Breast epithelium (tissue), 2 donors: ENCODE measurements around a stretch of chr2.

GRCh38 chr2:233760670-233761242 lies 686 bp downstream of the UGT1A1 start:
- PRO-cap: no peak
- RAMPAGE, long total RNA, 2 experiments: no peak in any of the 2 experiments

DNA sequence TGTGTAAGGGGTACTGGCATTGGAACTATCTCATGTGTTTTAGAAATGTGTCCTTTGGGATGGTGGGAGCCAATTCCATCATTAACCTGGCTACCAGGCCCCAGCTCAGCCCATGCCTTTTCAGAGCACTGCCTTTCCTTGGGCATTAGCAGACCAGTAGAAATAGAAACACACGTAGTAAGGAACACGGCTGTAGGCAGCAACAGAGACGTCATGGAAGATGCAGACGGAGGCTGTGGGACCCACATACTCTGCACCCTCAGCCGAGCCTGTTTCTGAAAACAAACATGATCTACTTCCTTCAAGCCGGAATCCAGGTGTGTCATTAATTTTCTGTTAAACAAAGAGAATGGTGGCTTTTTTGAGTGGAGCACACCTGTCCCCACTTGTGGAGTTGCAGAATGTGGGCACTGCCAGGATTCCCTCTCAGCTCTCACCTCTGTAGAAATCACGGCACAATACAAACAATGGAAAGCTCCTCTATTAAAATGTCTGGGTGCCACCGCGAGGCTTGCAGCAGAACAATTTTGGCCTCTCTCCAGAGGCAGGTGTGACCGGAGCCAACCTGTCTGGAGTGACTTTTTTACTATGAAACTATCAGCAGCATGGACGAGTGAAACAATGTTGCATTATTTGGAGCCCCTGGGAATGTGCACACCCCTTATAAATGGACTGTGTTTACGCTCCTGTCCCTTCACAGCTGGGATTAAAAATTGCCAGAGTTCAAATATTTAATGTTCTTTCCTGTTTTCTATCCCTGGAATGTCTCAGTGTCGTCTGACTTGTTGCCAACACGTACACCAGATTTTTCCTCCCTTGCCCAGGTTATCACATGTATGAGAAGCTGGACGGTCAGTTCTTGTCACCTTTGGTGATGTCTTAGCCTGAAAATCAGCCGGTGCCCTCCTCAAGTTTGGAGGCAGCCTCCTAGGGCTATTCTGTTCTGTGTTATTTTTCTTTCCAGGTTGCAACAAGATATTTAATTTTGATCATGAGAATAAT lies 31.7 kb downstream of the SPP2 start:
- PRO-cap: no peak
- RAMPAGE, long total RNA, 2 experiments: no peak in any of the 2 experiments

GRCh38 chr2:234252674-234253156 lies 202.2 kb downstream of the SPP2 start:
- PRO-cap: no peak
- RAMPAGE, long total RNA, 2 experiments: no peak in any of the 2 experiments

DNA sequence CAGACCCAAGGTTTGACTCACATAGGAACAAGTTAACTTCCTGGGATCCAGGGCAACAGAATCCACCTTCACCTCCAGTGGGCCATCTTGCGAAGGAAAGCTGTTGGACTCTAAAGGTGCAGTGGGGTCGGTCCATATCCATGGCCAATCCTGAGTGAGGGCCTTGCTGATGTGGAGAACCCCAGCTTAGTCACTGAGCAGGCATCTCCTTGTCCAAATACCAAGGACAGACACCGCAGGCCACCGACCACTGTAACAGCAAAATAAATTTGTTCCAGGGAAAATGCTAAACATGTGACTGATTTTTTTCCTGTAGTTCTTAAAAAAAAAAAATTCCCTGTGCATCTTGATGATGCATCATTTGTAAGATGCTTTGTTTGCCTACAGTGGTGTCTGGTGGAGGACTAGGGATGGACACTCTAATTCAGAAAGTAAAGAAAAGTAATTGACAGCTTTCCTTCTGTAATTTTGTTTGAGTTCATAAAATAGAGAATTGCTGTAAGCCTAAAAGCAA lies 188.8 kb downstream of the ARL4C start:
- PRO-cap: no peak
- RAMPAGE, long total RNA, 2 experiments: no peak in any of the 2 experiments

DNA sequence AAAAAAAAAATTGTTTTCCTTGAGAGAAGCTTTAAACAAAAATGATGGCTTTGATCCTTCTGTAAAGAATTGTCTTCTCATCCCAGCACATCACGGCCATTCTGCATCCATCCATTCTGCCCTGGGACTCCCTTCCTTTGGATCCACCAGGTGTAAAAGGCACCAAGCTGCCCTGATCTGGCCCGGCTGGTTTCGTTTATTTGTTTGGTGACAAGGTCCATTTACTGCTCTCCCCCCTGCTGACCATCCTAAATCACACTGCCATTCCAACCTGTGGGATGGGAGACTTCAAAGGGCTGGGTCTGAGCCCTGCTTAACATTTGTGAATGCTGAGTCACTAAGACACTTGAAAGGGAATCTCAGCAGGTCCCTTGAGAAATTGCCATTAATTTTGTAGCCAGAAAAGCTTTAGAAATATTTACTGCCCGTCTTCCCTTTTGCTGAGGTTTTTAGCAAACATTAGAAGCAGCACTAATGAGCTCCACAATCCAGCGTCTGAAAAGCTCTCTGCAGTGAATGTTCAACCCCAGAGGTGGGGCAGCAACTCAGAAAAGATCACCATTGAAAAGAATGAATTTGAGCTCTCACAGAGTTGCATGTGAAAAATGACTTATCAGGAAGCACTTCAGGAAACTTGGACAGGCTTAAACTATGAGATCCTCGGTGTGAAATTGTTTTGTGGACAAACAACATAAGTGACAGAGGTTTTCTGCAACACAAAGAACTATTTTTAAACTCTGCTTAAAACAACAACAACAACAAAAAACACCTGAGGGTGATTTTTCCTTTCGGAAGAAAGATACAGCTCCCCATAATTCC lies 133.8 kb downstream of the ARL4C start:
- PRO-cap: no peak
- RAMPAGE, long total RNA, 2 experiments: no peak in any of the 2 experiments

GRCh38 chr2:234449150-234449648 lies 47.7 kb downstream of the ARL4C start:
- PRO-cap: no peak
- RAMPAGE, long total RNA, 2 experiments: no peak in any of the 2 experiments

DNA sequence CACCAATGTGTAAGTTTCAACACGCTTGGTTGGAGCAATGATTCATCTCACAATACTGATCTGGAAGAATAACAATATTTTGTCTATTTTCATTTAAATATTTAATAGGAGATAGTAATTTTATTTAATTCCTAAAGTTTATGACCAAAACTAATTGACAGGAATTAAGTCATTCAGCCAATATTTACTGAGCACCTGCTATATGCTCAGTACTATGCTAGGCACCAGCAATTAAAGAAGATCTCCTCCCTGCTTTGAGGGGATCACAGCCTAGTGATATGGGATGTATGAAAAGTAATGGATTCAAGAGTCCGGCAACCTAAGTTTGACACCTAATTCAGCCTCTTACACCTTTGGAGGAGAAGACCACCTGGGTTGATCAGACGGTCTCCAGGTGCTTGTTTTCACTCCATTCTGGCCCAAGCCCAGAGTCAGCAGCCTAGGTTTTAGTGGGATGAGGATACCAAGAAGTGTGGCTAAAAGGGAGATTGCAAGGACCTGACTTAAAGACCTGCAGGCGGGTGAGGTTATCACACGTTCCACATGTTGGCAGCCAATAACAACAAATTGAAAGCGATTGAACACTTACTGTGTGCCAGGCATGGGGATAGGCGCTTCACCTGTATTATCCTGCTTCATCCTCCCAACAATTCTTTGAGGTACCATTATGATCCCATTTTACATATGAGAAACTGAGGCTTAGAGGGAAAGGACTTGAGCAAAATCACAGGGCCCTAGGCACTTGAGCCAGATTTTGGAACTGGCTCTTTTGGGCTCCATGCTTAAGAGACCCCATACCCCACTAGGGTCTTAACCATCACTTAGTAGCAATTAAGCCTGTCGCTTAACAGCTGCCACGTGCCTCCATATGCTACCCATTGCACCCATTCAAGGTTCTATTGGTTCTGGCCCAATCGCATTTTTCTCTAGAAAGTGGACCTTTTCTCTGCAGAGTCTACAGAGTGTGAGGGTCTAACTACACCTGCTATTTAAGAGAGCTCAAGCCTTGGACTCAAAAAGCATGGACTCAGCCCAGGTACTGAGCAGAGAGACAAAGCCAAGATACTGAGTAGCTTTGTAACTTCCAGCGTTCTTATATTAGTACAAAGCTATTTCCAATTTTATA lies 5.0 kb downstream of the ARL4C start:
- PRO-cap: no peak
- RAMPAGE, long total RNA, 2 experiments: no peak in any of the 2 experiments

DNA sequence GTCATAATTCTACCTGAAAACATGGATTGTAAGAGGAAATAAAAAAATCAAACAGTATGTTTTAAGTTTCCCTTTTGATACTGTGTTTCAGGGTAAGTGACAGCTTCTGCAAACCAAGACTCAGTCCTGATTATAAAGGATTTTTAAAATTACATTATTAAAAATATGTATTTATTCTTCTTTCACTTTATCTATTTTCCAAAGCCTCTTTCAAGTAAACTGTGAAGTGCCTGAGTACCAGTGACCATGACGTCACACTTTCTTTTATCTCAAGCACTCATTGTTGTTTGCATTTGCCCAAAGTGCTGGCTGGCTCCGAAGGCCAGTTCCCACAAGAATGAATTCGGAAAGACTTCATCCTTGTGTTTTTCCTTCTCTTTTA lies 2.7 kb downstream of the ARL4C start:
- PRO-cap: no peak
- RAMPAGE, long total RNA, 2 experiments: no peak in any of the 2 experiments

GRCh38 chr2:234630753-234631131 lies 133.9 kb upstream of the ARL4C start:
- PRO-cap: unidirectional peak, plus-strand start at chr2:234630930
- RAMPAGE, long total RNA, 2 experiments: no peak in any of the 2 experiments

- PRO-cap: no peak
- RAMPAGE, long total RNA, 2 experiments: no peak in any of the 2 experiments
Measured at GRCh38 chr2:234633518-234634003, 136.7 kb upstream of the ARL4C start.

- PRO-cap: no peak
- RAMPAGE, long total RNA, 2 experiments: no peak in any of the 2 experiments
Measured at GRCh38 chr2:234690754-234691416, 194.0 kb upstream of the ARL4C start.

DNA sequence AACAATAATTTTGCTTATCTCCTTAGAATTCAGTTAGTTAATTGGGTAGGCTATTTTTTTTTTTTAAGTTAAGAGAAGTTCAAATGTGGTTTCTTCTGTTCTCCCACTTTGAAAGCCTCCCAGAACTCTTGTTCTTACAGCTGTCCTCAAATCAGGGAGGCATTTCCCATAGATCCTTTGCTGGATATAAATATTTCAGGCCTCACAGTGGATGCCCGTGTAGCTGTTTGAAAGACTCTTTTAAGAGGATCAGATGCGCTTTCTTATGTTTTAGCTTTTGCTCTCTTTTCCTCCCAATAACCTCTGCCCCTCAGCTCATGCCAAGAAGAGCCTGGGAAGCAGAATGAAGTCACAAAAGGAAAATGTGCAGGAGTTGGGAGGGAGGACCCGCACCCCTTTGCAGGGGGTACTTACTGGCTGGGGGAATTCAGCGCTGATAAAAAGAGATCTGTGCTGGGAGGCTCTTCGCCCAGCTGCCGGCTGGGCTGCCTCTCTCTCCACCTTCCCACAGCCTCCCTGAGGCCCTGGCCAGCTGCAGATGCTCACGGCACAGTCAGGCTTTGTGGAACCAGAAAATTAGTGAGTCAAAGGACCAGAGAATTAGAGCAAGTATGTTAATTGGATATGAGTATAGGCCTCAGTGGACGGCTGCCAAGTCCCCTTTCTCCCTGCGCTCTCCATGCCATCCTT lies 181.9 kb upstream of the SH3BP4 start:
- PRO-cap: no peak
- RAMPAGE, long total RNA, 2 experiments: no peak in any of the 2 experiments

GRCh38 chr2:234888326-234888994 lies 63.4 kb upstream of the SH3BP4 start:
- PRO-cap: no peak
- RAMPAGE, long total RNA, 2 experiments: no peak in any of the 2 experiments

DNA sequence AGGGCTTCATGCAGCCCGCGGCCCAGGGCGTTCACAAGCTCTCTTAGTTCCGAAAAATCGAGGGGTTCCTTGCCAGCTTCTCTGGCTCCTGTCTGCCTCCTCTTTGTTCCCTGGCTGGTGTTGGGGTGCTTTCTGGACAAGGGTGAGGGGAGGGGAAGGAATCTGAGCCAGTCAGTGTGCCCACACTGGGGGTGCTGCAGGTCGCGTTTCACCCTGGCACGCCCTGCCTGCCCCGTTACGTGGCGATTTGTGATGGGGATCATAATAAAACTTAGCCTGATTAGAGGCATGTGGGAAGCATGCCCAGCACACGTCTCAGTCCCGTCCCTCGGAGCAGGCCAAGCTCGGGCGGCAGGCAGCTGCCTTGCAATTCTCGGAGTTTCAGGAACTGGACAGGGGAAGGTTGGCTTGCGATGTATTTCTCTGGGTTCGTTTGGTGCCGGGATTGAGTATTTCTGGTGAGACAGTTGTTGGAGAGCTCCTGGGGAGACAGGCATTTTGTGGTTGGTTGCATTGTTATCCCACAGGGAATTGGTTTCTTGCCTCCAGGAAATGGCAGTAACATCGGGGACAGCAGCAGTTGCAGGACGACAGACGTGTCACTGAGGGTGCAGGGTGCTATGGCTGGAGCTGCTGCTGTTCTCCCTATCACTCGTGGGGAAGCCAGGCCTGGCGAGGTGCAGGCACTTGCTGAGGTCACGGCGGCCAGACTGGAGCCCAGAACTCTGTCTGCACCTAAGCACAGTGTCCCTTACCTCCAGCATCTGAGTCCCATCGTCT lies 23.0 kb downstream of the SH3BP4 start:
- PRO-cap: no peak
- RAMPAGE, long total RNA, 2 experiments: no peak in any of the 2 experiments

DNA sequence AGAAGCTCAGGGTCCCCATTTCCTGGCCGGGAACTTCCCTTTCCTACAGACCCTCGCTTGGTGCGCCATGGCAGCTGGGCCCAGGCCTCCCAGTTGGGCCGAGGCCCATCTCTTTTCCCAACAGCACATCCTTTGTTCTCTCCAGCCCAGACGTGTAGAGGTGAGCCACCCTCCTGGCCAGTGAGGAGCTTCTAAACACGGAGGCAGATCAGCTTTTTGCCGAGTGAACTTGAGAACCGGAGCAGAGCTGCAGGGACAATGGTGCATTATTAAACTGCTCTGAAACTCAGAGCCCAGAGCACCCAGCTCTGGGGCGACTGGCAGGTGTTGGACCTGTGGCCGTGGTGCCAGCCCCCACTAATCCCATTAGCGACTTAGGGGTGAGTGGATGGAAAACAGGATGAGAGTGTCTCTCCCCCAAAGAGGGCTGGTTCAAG lies 25.4 kb downstream of the SH3BP4 start:
- PRO-cap: no peak
- RAMPAGE, long total RNA, 2 experiments: no peak in any of the 2 experiments

DNA sequence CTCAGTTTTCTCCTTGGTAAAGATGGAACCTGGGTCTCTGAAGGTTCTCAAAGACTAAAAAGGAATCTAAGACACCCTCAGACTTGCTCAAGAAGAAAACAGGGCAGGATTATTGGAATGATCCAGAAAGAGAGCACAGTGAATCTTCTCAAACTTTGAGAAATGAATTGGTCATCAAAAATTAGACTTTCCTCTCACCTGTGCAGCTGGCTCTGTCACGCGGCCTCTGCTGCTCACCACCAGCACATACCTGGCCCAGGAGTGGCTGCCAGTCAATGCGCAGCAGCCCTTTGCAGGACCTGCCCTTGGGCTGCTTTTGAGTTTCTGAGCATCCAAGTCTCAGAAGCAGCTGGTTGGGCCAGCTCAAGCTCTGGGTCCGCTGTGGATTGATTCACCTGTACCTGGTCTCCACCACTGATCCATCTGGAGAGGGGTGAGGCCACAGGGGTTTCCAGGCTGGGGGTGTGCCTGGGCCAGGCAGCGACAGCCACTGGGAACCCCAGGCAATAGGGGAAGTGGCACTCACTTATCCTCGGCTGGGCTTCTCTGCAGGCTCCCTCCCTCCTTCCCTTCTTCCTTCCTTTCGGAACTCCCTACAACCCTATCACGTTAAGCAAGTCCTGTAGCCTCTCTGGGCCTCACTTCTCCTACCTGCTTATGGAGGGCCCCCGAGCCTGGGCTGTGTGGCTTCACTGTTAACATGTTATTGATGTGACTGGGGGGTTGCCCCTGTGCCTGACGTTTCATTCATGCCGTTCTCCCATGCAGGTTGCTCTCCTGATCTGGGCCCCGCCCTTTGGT lies 48.0 kb downstream of the SH3BP4 start:
- PRO-cap: no peak
- RAMPAGE, long total RNA, 2 experiments: no peak in any of the 2 experiments

- PRO-cap: no peak
- RAMPAGE, long total RNA, 2 experiments: no peak in any of the 2 experiments
Measured at GRCh38 chr2:235011631-235012125, 59.9 kb downstream of the SH3BP4 start.

- PRO-cap: no peak
- RAMPAGE, long total RNA, 2 experiments: no peak in any of the 2 experiments
Measured at GRCh38 chr2:235343381-235343723, 150.5 kb upstream of the AGAP1 start.

- PRO-cap: unidirectional peak, plus-strand start at chr2:235433487
- RAMPAGE, long total RNA, 2 experiments: no peak in any of the 2 experiments
Measured at GRCh38 chr2:235432588-235433579, 61.0 kb upstream of the AGAP1 start.

GRCh38 chr2:235433806-235434478 lies 59.9 kb upstream of the AGAP1 start:
- PRO-cap: no peak
- RAMPAGE, long total RNA, 2 experiments: no peak in any of the 2 experiments